ReNcell CX (cell line): Measurements from ENCODE around the genes PLXNA1 and PRR20G.

DNA sequence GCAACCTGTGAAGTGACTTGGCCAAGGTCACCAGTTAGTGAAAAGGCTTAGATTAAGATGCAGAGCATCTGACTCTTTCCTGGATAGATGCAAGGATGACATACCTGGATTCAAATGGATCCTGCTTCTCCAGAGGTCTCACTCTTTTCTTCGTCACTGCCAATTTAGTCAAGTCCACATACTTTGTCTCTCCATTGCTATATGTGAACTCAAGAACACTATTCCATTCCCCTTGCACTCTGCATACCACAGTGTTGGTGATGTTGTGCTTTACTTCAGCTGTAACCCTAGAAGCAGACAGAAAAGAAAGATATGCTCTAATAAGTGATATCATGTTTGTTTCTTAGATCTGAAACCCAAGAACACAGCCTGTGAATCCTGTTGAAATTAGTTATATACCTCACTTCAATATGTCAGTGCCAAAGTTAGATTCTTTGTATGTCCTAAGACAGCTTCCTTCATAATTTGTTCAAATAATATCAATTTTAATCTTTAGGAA is 18.4 kb upstream of the SNX4 start:
- PRO-cap = no peak

DNA sequence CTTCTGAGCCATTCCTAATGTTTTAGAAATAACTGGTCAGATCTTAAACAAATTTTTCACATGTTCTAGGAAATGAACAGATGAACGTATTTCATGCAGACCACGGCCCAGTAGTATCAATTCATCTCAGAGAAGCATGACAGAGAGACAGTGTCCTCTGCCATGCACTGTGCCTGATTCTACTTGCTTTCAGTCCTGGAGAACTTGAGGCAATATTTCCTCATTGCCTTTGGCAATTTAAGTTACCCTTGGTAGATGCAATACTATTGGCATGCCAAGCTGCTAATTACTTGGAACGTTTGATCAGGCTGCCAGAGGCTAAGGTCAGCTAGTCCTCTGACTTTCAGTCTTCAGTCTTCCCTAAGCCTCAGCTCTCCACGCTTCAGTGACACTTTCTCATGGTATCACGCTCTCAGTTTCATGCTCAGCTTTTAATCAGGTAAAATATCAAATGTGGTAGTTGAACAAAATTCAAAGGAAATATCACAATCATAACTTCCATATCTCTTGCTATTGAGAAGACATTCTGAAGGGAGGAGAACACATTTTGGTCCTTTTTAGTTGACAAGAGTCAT is 13.1 kb upstream of the OSBPL11 start:
- PRO-cap = no peak

- PRO-cap = no peak
These were observed 179.2 kb upstream of the OSBPL11 start for GRCh38 chr3:125774538-125774952.

GRCh38 chr3:125862611-125863413 is 106.2 kb upstream of the ROPN1B start:
- PRO-cap = no peak

GRCh38 chr3:125887587-125888362 is 81.2 kb upstream of the ROPN1B start:
- PRO-cap = no peak

- PRO-cap = unidirectional peak, minus-strand start at chr3:125915708; unidirectional peak, minus-strand start at chr3:125915893; bidirectional peak, plus-strand start at chr3:125916716, minus-strand start at chr3:125916352
These were observed 53.1 kb upstream of the ROPN1B start for GRCh38 chr3:125915631-125916454.

DNA sequence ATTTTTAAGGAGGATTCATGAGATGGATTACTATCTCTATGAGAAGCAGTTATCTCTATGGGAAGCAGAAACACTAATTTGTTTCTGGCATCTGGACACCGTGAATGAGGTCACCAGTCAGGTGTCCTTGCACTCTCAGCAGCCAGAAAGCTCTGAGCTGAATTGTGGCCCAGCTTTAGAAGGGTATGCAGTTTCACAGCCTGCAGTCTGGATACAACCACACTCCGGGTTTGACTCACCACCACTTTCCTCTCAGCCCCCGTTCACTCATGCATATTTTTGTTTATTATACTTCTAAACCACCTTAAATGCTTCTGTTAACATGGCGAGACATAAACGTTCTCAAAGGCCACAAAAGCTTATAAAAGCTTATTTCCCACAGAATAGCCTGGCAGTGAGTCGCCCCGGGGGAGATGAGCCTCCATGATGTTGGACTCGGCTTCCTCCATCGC is 16.7 kb upstream of the SLC41A3 start:
- PRO-cap = no peak

DNA sequence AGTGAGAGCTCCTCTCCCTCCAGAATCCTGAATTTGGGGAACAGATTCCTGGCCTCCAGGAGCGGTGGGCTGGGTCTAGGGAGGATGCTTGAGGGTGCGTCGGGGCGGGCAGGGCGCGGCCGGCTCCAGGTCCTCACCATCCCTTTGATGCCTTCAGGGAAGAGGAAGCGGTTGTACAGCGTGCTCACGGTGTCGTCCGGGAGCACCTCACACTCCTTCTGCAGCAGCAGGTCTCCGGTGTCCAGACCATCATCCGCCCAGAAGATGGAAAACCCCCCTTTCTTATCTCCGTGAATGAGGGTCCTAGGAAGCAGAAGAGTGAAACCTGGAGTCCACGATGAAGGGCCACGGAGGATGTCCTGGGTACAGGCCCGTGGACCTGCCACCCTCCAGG is 23.2 kb downstream of the ALDH1L1 start:
- PRO-cap = no peak

DNA sequence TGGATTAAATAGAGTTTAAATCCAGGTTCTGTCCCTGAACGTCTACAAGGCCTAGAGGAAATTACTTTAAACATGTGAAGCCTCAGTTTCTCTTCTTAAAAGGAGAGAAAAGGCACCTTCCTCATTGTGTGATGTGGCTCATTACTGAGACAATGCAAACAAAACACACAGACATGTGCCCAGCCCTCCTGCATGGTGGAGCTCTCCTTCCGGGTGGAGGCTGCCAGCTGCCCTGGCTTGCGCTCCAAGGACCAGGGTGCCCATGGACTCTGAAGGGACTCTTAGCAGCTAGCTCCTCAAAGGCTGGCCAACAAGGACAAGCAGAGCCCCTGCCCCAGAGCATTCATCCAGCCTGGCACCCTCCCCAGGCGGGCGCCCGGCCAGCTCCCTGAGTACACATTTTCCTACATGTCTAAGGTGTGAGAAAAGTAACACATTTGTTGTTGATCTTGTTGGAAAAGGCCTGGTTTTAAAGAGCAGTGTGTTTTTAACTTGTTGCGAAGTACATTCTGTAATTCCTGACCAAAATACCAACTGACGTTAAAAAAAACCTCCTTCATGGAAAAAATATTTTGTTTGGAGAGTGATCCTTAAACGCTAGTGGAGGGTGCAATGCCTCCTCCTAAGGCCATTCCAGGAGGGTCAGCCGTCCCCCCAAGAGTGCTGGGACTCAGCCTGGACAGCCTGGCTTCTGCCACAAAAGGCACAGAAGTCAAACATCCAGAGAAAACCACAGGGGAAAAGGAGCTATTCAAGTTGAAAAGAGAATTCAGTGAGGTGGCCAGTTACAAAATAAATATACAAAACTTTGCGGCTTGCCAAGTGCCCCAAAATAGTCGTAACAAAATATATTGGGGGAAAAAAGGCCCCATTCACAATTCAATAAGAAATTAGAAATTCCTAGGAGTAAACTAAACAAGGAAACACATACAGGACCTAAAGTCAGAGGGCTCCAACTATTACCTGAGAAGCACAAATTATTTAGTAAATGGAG is 86.9 kb downstream of the KLF15 start:
- PRO-cap = no peak

DNA sequence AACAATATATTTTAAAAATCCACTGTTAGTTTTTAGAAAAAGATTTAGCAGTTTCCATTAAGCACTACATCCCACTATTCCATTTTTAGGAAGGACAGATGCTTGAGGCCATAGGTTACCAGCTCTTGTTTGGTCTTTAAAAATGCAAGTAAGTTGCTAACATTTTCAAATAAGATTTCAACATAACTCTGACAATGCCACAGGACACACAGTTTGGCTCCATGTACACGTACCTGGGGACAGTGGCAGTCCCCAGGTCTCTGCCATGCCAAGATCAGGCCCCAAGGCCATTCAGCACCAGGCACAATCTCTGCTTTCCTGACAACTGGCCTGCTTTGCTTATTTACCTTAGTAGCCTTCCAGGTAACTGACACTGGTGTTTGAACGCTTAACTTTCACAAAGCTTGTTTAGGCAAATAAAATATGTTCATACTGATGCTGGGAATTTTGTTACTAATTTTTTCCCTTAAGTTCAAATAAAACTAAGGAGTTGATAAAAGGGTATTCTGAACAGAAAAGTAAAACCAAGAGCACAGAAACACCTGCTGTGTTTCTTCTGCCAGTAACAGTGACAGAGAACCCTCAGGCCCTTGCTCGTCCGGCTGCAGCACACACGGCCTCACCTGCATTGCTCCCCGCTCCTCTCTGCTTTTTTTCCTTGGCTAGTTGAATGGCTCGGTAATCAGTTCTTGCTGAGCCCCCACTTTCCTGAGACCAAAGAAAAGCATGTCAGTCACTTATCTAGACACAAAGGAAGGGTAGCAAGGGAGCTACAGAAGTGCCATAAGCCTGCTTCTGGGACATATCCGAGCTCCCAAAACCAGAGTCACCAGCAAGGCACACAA is 16.4 kb downstream of the ZXDC start:
- PRO-cap = no peak

GRCh38 chr3:126850564-126851274 is 132.2 kb upstream of the PLXNA1 start:
- PRO-cap = no peak

GRCh38 chr3:126857924-126858462 is 124.9 kb upstream of the PLXNA1 start:
- PRO-cap = no peak

- PRO-cap = no peak
These were observed 25.8 kb upstream of the PLXNA1 start for GRCh38 chr3:126956912-126957640.

DNA sequence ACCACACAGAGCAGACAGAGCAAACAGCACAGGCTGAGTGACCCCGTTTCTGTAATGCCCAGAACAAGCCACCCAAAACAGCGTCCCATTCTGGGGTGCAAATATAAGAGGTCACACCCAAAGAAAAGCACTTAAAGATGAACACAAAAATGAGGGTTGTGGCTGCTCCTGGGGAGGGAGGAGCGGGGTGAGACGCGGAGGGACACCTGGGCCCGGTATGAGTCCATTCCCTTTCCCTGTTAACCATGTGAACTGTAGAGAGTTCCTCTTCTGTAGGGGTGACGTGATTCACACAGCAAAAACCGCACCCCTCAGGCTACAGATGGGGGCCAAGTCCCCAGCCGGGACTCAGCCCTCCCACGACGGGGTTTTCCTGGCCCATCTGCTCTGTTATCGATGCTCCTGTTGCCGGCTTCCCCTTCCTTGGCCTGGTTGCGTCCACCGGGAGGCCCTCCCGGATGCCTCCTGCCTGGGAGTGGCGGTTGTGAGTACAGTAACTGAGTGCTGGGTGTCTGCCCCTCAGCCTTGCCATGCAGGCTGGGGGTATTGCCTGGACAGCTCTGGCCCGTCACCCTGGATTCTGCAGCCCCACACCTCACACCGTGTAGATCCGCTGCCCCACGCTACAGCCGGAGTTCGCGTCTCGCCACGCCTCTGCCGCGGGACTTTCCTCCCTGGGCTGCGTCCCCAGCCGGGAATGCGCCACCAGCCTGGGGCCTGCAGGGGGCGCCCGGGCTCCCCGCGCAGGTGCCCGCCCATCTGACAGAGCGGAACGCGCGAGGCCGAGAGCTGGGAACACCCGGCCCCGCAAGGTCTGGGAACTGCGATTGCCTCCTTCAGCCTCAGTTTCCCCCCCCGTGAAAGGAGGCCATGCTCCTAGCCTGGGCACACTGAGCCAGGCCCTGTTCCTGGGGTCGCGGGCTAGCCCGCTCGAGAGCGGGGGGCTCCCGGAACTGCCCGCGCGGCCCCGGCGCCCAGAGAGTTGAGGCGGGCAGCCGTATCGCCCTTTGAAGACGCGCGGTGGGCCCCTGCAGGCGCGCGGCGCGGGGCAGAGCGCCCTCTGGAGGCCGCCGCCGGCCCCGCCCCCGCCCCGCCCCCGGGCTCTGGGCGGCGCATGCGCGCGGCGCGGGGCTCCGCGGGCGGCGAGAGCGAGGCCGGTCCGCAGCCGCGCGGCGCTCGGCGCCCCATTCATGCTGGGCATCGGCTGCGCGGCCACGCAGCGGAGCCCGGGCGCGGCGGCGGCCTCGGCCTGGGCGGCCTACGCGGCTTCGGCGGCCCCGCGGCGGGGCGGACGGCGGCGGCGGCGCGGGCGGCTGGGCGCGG is at the start of gene PLXNA1:
PLXNA1 (plus strand) TSS at position 1,187 of the 1,323 bp plus-strand sequence.
- PRO-cap = bidirectional peak, plus-strand start at position 771 of the sequence, minus-strand start at position 693 of the sequence; bidirectional peak, plus-strand start at position 1,193 of the sequence, minus-strand start at position 972 of the sequence

DNA sequence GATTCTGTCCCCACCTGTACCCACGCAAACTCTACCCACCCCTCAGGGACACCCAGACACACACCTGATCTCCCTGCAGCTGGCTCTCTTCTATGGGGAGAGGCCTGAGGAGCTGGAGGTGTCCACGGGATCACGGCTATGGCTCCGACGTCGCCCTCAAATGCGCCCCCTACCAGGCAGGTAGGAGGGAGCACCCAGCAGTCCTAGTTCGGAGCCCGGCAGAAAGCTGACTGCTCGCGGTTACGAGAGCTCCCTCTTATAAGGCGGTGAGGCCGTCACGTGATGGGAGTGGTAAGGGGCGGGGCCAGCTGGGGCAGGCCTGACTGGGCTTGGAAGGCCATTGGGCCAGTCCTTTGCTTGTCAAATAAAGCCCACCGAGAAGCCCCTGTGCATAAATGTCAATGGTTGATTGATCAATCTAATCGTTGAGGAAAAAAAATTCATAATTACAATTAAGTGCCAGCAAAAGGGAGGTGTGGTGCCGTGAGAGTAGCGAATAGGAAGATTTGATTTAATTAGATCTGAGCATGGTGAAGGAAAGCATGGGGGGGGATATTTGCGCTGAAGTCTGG is at the start of gene PRR20G:
PRR20G (minus strand) TSS at position 232 of the 572 bp plus-strand sequence.
- PRO-cap = no peak

GRCh38 chr3:127525596-127525834 is 65.0 kb downstream of the TPRA1 start:
- PRO-cap = no peak

DNA sequence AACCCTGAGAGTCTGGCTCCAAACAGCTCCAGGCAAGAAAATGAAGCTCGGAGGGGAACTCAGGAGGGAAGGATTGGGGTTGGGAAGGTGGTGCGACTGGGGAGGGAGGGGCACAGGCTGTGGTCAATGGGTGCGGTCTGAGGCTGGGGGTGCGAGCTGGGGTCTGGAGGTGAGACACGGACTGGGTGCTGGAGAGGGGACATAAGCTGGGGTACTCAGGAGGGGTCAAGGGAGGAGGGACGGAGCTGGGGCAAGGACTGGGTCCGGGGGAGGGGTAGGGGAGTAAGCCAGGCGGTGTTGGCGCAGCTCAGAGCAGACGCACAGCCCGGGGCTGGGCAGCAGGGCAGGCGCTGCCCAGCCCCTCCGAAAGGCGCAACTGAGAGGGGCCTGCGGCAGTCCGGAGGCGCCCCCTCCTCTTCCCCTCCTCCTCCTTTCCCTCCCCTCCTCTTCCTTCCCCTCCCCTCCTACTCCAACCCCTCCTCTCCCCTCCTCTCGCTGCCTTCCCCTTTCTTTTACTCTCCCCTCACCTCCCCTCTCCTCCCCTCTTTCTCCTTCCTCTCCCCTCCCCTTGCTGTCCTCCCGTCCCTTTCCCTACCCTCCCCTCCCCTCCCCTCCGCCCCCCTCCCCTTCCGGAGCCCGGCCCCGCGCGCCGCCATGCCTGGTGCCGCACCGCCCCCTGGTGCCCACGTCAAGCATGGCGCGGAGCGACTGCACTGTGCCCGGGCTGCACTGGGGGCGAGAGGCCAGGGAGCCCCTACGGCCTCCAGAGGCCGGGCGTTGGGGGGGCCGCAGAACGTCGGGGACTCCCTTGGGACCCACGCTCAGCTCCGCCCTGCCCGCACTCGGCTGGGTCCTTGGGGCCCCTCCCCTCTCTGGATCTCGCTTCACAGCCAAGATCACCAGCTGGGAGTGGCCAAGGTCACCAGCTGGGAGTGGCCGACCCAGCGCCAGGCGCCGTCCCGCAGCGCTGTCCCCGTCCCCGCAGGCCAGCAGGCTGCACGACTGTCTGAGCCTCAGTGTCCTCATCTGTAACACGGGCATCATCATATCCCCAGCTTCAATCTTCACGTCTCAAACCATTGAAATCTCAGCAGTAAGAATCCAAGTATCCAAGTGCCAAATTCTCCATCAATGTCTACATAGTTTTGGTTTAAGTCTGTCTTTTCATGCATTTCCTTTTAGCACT is 42.9 kb downstream of the TPRA1 start:
- PRO-cap = bidirectional peak, plus-strand start at position 719 of the sequence, minus-strand start at position 422 of the sequence

GRCh38 chr3:127706214-127706824 is 33.6 kb downstream of the ABTB1 start:
- PRO-cap = no peak

GRCh38 chr3:127747689-127748513 is 74.4 kb downstream of the MGLL start:
- PRO-cap = no peak

GRCh38 chr3:127762106-127762901 is 60.0 kb downstream of the MGLL start:
- PRO-cap = no peak